SJSA1 (cell line): ENCODE measurements around the gene TNFSF13B.

DNA sequence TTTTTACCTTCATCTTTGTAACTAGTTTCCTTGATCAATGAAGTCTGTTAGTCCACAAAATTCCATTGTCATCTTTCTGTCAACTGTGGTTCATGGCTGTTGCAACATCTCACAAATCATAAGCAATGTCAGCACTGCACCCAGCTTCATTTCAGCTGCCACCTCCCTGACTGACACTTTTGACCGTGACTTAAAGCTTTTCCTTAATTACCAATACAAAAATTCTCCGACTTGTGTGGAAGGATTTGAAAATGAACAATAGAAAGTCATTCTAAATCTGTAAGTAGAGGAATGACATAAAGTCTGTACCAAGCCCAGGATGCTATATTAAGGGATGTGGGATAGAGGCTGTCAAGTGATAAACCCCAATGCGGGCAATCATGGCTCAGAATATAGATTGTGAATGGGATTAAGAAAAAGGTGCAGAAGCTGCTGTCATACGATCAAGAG is 756.0 kb upstream of the SLC10A2 start:
- RAMPAGE, long total RNA, result no peak

- RAMPAGE, long total RNA, result no peak
Measured at GRCh38 chr13:104571515-104571844, 894.4 kb upstream of the DAOA start.

DNA sequence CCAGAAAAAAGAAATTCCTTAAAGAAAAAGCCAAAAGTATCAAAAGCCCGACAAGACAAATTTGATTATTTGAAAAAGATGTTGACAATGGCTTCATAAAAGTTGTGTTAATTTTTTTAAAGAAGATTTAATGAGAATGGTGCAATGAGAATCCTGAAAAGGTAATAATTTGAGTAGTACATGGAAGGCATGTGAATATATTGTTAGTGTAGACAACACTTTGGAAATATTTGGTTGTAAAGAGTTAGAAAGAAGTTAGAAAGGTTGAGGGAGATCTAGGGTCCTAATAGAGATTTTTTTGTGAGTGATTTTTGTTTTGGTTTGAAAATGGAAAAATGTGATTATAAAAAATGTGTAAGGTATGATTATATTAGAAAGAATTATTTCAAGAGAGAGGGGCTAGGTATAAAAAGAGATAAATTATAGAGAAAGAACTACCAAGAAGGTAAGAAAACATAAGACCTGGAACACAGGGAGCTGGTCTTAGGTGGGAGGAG is 643.3 kb upstream of the DAOA start:
- RAMPAGE, long total RNA, result no peak

DNA sequence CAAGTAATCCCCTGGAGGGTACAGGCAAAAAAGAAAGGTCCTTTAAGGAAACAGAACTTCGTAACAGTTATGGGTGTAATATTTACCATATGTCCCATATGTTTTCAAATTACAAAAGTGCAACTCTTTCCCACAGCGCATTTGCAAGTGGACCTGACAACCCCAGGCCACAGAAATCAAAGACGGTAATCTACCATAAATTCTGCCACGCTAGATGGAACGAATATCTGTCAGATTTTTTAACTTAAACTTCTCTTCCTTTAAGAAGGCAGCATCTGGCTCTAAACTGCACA is 436.0 kb downstream of the EFNB2 start:
- RAMPAGE, long total RNA, result no peak

- RAMPAGE, long total RNA, result no peak
Measured at GRCh38 chr13:106347999-106348386, 187.5 kb downstream of the EFNB2 start.

- RAMPAGE, long total RNA, result no peak
Measured at GRCh38 chr13:106348923-106350244, 186.1 kb downstream of the EFNB2 start.

- RAMPAGE, long total RNA, result no peak
Measured at GRCh38 chr13:106484701-106485468, 50.6 kb downstream of the EFNB2 start.

DNA sequence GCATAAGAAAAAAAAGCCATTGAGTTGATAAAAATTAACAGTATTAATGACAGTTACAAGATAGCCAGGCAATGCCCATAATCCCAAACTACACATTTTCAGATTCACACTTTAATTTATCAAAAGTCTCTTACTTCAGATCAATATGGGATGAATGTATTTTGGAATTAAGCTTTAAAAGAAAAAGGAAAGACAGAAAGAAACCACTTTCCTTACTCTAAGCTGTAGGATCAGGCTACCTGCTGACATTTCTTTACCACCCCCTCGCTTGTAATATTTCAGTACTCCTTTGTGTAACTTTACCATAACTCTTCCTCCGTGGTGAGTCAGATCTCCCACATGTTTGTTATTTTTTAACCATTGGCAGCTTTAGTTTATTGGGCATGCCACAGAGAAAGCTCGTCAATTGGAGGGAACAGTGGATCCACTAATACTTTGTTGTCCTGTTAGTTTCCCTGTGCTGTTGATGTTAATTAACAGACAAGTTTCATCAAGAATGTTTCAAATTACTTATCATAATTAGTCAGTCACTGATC is 22.6 kb downstream of the EFNB2 start:
- RAMPAGE, long total RNA, result no peak

DNA sequence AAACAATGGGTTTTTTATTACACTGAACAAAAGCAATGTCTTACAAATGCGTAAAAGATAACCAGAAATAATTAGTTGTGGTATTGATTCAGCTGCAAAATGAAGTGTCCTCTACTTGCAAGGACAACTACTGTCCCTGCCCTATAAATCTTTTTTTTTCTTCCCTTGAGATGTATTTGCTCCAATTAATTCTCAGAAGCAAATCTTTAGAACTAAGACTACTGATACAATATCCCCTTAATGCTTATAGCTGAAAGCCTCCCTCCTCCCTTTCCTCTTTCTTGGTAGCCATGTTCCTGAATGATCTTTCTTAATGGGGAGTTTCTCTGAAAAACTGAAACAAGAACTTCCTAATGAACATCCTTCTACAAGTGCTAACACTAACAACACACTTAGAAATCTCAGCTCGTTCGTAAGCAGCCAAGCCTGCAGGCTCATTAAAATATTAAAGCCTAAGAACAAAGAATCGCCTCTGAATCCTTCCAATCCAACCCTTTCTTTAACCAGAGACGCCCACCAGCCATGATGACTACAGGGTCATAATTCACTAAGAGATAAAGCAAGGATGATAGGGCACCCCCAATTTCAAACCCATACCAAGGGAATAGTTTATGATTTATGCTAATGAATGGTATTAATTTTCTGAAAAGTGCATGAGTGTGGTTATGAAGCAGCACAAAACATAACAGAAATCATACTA is 22.0 kb downstream of the EFNB2 start:
- RAMPAGE, long total RNA, result no peak

GRCh38 chr13:106514723-106515731 is 20.4 kb downstream of the EFNB2 start:
- RAMPAGE, long total RNA, result no peak

DNA sequence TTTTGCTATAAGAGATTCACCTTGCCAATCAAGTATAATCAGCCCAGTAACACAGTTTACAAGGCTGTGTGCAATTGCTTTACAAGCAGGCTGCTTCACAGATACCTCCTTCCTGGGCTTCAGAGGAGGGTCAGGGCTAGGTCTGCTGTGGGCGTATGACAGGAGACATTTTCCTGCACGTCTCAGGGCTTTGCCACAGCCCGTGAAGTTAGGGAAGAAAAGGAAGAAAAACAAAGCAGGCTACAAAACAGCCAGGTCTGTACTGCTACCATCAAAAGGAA is 12.6 kb downstream of the EFNB2 start:
- RAMPAGE, long total RNA, result no peak

GRCh38 chr13:106874209-106874767 is 306.4 kb upstream of the ARGLU1 start:
- RAMPAGE, long total RNA, result no peak

GRCh38 chr13:106917447-106918351 is 349.8 kb upstream of the ARGLU1 start:
- RAMPAGE, long total RNA, result no peak

DNA sequence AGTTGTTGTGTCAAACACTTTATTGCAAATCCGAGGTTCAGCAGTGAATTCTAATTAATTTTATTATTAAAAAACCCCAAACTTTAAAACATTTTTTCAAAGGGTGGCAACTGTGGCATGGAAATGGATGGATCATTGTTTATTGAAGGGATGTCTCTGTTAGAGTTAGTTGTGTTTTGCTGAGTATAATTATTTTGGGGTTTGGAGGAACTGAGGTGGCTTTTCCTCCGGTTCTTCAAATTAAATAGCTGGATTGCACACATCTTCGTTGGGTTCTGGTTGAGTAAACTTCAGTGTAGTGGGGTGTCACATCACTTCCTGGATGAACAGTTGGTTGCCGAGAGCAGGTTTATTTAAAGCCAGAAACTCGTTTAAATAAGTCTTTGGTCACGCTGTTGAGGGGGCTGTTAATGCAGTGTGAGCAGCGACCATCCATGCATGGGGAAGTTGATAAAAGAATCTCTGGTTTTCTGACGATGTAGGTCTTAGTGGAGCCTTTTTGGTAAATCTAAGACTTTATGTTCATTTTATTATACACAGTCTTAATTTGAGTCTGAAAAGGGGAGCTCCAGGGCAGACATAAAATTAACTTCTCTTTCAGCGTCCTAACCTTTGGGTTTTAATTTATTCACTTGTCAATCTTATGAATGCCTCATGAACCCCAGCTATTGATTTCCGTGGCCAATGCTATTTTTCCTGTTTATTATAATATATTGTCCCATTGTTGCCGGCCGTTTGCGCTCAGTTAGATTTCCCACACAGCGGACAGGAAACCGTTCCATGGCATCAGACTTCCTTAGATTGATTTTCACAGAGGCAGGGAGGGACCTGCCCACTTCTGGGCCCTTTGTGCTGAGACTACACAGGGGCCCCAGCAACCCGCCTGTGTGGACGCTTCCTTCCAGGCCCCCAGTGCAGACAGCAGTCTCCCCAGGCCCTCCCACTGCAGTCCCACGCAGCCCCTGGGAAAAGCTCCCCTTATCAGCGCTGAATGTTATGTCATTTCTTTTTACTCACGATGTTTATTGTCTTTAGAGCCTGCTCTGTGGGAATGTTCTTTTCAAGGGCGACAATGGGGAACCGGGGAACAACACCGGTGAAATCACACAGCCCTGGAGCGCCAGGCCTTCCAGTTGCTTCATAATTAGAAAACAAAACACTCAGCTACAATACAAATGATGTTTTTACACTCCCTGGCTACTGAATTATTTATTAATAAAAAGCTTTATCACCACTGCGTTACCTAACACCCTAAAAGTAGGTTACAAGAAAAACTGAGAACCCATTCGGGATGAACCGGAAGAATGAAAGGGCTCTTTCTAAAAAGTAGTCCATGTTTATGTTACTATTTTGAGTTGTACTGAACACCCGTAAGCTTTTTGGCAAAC is 351.5 kb upstream of the ARGLU1 start:
- RAMPAGE, long total RNA, result no peak

DNA sequence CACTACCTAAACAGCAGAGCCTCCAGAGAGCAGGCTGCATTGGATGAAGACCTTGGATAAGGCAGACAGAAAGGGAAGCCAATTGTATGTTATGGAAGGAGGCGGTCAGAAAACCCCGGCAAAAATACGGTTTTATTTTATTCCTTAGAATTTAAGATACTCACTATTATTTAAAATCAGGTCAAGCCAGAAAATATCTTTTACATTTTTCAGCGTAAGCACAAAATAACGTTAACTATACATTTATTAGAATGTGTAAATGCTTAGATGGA is 641.2 kb downstream of the NALF1 start:
- RAMPAGE, long total RNA, result no peak

- RAMPAGE, long total RNA, result no peak
Measured at GRCh38 chr13:107401721-107402304, 465.5 kb downstream of the NALF1 start.

- RAMPAGE, long total RNA, result no peak
Measured at GRCh38 chr13:108218805-108219380, 701 bp downstream of the ABHD13 start.

DNA sequence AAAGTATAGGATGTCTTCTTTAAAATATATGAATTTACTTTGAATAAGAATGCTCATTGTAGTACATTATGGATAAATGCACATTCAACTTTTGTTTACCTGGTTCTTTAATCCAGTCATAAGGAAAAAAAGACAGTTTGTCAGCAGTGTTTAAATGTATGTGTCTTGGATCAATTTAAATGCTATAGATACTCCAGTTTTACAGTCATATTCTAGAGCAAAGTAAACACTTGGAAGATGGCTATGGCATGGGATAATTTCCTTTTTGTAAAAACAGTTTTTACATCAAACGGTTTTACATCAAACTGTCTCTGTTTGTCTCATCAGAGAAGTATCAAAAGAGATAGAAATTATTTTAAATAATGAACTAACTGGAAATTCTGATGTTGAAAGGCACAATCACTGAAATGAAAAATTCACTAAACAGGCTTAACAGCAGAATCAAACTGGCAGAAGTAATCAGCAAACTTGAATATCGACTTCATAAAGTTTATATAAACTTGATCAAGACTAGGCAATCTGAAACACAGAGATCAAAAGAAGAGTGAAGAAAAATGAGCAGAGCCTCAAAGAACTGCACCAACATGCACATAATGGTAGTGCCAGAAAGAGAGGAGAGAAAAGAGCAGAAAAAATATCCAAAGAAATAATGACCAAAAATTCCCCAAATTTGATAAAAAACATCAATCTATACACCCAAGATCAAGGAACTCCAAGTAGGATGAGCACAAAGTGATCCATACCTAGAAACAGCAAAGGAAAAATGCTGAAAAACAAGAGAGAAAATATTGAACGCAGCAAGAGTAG is 25.1 kb downstream of the ABHD13 start:
- RAMPAGE, long total RNA, result no peak

- RAMPAGE, long total RNA, result no peak
Measured at GRCh38 chr13:108267388-108267672, 2.2 kb upstream of the TNFSF13B start.

DNA sequence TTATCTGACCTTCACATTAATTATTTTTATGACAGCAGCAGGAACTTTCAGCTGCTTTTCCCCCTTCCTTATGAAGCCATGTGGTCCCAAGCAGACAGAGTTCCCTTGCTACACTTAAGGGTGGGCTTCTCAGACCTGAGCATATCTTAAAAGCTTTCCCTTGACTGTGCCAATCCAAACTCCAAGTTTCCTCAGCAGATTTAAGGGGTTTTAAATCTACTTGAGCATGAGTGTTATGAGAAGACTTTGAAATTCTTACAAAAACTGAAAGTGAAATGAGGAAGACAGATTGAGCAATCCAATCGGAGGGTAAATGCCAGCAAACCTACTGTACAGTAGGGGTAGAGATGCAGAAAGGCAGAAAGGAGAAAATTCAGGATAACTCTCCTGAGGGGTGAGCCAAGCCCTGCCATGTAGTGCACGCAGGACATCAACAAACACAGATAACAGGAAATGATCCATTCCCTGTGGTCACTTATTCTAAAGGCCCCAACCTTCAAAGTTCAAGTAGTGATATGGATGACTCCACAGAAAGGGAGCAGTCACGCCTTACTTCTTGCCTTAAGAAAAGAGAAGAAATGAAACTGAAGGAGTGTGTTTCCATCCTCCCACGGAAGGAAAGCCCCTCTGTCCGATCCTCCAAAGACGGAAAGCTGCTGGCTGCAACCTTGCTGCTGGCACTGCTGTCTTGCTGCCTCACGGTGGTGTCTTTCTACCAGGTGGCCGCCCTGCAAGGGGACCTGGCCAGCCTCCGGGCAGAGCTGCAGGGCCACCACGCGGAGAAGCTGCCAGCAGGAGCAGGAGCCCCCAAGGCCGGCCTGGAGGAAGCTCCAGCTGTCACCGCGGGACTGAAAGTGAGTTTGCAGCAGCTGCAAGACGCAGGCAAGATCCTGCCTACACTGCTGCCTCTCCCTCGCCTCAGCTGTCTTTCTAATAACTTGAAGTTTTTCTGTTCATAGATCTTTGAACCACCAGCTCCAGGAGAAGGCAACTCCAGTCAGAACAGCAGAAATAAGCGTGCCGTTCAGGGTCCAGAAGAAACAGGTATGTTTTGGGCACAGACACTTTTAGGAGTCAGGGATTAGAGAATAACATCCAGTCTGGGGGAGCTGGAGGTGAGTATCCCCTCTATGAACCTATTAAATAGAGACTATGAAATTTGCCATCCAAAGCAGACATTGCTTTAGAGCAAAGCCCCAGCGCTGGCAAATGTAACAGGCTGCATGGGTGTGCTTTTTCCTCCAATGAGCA is at the start of gene TNFSF13B:
TNFSF13B (plus strand) TSS at position 338 of the 1,251 bp plus-strand sequence.
- RAMPAGE, long total RNA, result no peak